ENCODE measurements around a stretch of chr14.

DNA sequence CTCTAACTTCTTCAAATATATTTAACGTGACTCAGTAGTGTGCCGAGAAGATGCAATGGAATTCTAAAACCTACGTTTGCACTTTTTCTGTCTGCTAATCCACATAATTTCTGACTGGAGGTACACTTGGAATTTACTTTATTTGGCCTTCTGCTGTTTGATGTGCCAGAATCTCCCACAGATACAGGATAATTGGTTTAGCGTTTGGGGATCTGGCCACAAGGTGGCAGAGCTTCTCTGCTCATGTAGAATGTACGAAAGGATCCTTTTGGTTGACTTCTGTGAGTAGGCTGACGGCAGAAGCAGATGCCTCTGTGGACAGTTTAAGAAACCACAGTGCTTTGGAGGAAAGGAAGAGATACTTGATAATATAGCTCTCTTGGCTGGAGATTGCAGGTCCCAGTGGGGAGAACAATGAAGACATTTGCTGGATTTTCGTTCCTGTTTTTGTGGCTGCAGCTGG is 75.2 kb upstream of the OR4E1 start:
- PRO-cap = no peak

DNA sequence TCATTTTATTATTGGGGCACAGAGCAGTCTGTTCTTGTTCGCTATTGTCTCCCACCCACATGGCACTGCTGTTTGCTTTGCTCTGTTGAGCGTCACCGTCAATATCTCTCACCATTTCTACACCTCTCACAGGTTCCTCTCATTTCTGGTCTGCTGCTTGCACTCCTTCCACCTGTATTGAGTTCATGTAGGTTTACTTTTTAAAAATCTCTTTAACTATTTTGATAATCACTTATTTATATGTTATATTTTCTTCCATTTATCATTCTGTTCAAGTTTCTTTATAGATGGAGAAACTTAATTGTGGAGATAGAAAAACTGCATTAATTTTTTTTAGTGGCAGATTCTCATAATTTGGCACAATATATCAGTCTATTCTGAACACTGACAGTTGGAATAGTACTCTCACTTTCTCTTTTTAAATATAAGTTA is 171.9 kb upstream of the OR4E1 start:
- PRO-cap = no peak

- PRO-cap = no peak
Observed at GRCh38 chr14:21868627-21869026, 195.0 kb upstream of the OR4E1 start.

DNA sequence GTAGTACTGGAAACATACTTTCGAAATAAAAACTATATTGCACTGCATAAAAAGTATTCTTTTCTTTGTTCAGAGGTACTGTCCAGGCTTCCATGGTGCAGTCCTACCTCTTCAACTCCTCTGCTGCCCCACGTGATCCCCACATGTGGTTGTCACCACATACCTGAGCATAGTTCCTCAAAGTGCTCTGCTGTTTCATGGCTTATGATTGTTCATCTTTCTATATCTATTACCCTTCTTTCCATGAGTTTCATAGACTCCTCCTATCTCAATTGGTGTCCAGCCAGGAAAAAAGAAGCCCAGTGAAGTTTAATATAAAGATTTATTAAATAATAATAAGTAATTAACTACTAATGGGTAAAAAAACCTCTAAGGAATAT is 317.6 kb upstream of the OR4E1 start:
- PRO-cap = no peak

DNA sequence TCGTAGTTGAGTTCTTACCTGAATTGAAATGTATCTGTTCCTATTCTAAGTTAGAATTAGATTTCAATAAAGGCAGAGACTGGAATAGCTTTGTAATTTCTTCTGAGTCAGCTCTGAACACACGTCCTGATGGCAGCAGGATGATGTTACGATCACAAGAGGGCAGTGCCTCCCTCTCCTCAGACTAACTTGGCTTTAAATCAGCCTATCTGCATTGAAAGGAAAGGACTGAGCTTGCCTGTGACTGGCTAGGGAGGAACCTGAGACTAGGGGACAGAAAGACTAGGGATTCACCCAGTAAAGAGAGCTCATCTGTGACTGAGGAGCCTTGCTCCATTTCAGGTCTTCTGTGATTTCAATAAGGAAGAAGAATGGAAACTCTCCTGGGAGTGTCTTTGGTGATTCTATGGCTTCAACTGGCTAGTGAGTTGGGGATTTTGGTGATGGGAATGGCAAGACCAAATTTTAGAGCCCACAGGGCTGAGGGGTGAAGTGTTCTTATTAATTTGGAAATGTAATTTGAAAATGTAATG is 323.8 kb upstream of the OR4E1 start:
- PRO-cap = unidirectional peak, plus-strand start at position 311 of the sequence

- PRO-cap = no peak
Observed at GRCh38 chr14:22070228-22070760, 396.7 kb upstream of the OR4E1 start.

DNA sequence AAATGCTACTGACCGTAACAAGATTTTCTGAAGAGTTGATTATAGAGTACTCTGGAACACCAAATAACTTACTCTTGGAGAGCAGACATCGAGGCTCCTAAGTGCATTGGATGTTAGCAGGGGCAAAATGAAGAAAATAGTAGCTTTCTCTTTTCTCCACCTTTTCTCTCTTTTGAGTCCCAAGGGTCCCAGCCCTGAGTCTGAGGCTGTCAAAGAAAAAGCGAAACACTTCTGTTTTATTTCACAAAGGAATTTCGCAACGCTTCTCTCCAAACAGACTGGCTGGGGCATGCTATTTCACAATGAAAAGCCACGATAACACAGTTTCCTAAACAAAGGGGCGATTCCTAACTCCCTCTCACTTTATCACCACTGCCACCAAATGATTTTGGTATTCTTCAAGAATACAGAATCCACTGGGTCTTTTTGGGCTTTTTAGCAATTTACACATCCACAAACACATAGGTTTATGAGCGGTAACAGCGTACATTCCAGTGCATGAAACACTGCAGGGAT is 161.3 kb downstream of the DAD1 start:
- PRO-cap = no peak

GRCh38 chr14:22478630-22479102 is 110.4 kb downstream of the DAD1 start:
- PRO-cap = no peak

DNA sequence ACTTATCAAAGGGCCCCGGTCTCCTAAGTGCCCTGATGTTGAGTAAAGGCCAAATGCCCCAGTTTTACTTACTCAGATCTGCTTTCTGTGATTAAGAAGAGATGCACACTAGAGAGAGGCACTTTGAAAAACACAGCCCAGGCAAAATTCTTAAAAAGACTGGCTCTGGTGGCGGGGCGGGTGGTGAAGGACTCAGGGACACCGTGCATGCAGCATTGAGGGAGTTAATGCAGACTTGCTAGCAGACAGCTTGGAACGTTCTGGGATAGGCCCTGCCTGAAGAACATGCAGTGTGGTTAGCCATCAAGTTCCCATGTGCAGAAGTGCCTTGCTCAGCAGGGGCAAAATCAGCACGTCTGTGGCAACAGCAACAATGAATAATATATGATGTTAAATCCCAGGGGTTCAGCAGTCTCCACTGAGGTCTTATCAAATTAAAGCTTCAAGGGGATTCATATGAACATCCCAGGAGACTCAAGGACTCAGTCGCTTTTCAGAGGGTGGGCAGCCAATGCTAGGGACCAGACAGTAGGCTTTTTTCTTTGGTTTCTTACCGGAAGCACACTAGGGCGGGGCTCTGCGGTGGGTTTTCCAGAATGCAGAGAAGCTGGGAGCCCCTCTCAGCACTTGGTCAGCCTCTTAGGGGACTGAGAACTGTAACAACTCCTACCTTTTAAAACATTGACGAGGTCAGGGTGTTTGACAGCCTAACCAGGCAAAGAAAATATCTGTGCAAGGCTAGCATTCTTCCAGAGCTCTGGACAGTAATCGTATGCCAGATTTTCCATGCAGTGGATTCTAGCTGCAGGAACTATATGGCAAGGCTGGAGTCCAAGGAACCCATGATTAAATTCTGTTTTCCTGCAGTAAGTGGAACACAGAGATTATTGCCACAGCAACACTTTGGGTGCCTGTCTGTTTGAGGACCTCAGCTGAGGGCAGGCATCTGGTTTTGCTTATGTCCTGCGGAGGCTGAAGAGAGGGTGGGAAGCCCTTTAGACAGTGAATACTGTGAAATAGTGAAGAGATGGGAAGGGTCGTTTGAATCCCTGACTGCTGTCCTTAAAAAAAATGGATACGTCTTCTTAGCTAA is 104.7 kb downstream of the DAD1 start:
- PRO-cap = no peak

- PRO-cap = no peak
Observed at GRCh38 chr14:22512194-22512929, 76.7 kb downstream of the DAD1 start.

DNA sequence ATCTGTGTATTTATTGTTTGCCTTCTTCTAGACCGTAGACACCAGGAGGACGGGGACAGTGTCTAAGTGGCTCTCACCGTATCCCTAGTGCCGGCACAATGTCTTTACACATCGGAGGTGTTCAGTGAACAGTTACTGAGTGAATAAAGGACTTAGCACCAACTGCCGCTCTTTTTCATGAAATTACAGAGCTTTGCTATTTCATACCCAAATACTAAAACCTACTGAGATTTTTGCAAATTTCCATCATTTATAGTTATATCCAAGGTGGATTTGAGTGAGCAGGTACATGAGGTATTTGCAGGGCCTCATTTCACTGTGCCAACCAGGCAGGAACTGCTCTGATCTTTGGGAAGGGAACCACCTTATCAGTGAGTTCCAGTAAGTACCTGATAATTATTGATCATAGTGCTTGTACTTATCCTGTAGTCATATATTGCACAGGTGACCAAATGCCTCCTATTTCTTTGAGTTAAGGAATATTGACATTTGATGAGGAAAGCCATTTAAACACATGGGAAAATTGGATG is 59.7 kb downstream of the DAD1 start:
- PRO-cap = no peak

GRCh38 chr14:22544277-22544754 is 44.7 kb downstream of the DAD1 start:
- PRO-cap = no peak

- PRO-cap = no peak
Observed at GRCh38 chr14:22561604-22562449, 27.2 kb downstream of the DAD1 start.

DNA sequence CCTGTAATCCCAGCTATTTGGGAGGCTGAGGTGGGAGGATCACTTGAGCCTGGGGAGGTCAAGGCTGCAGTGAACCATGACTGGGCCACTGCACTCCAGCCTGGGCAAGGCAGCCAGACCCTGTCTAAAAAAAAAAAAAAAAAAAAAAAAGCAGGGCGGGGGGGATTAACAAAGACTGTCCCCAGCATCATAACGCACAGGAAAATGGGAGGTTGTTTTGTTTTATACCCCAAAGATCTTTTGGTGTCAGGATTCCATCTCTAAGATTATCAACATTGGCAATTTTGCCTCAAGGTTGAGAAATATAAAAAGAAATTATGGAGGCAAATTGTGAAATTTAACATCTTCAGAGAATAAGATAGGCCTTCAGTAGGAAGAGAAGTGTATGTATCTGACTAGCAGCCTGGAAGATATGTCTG is 10.5 kb downstream of the OXA1L start:
- PRO-cap = no peak

- PRO-cap = no peak
Observed at GRCh38 chr14:22791102-22791867, 23.9 kb downstream of the SLC7A7 start.

GRCh38 chr14:22819102-22820089 is 4.2 kb upstream of the SLC7A7 start:
- PRO-cap = bidirectional peak, plus-strand start at chr14:22819324, minus-strand start at chr14:22819262; bidirectional peak, plus-strand start at chr14:22819885, minus-strand start at chr14:22819764

GRCh38 chr14:22821673-22821935 is 6.4 kb upstream of the SLC7A7 start:
- PRO-cap = no peak

DNA sequence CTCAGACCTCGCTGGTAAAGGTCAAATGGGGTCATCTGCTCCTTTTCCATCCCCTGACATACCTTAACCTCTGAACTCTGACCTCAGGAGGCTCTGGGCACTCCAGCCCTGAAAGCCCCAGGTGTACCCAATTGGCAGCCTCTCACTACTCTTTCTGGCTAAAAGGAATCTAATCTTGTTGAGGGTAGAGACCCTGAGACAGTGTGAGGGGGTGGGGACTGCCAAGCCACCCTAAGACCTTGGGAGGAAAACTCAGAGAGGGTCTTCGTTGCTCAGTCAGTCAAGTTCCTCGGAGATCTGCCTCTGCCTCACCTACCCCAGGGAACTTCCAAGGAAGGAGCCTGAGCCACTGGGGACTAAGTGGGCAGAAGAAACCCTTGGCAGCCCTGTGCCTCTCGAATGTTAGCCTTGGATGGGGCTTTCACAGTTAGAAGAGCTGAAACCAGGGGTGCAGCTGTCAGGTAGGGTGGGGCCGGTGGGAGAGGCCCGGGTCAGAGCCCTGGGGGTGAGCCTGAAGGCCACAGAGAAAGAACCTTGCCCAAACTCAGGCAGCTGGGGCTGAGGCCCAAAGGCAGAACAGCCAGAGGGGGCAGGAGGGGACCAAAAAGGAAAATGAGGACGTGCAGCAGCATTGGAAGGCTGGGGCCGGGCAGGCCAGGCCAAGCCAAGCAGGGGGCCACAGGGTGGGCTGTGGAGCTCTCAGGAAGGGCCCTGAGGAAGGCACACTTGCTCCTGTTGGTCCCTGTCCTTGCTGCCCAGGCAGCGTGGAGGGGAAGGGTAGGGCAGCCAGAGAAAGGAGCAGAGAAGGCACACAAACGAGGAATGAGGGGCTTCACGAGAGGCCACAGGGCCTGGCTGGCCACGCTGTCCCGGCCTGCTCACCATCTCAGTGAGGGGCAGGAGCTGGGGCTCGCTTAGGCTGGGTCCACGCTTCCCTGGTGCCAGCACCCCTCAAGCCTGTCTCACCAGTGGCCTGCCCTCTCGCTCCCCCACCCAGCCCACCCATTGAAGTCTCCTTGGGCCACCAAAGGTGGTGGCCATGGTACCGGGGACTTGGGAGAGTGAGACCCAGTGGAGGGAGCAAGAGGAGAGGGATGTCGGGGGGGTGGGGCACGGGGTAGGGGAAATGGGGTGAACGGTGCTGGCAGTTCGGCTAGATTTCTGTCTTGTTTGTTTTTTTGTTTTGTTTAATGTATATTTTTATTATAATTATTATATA is 10.4 kb downstream of the MMP14 start:
- PRO-cap = no peak

GRCh38 chr14:22979758-22980403 is 2.5 kb downstream of the AJUBA start:
- PRO-cap = no peak

GRCh38 chr14:23062788-23063255 is 5.5 kb upstream of the CDH24 start:
- PRO-cap = no peak

All from right common carotid artery plus branches (tissue), 1 donor.